ENCODE measurements around the genes WNK2 and PHF2.

DNA sequence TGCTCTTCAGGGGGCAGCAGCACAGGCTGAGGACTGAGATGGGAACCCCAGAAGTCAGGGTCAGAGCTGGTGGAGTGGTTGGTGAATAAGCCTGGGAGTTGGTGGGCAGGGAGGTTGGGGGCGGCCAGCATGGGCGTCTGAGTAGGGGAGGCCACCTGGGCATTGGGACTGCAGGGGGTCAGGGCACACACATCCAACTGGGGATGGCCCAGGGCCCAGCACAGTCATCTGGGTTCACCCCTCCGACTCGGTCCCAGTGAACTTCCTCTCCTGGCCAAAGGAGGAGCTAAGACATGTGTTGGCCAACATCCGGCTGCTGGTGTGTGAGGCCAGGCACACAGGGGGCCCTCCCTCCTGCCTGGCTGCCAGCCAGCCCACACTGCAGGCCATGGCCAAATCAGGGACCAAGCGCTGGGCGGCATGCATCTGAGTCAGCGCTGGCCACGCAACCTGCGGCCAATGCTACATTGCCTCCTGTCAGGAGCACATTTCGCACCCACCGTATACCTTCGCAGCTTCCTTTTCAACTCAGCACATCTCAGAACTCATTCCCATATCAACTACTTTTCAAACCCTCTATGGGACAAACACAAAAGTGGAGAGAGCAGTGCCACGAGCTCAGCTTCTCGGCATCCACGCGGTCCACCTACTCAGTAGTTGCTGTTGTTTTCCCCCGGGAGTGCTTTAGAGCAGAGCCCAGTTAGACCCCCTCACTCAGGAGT, 14.1 kb downstream of the NINJ1 start:
- PRO-cap, 3 experiments: no peak in any of the 3 experiments
- RAMPAGE, long total RNA: no peak

DNA sequence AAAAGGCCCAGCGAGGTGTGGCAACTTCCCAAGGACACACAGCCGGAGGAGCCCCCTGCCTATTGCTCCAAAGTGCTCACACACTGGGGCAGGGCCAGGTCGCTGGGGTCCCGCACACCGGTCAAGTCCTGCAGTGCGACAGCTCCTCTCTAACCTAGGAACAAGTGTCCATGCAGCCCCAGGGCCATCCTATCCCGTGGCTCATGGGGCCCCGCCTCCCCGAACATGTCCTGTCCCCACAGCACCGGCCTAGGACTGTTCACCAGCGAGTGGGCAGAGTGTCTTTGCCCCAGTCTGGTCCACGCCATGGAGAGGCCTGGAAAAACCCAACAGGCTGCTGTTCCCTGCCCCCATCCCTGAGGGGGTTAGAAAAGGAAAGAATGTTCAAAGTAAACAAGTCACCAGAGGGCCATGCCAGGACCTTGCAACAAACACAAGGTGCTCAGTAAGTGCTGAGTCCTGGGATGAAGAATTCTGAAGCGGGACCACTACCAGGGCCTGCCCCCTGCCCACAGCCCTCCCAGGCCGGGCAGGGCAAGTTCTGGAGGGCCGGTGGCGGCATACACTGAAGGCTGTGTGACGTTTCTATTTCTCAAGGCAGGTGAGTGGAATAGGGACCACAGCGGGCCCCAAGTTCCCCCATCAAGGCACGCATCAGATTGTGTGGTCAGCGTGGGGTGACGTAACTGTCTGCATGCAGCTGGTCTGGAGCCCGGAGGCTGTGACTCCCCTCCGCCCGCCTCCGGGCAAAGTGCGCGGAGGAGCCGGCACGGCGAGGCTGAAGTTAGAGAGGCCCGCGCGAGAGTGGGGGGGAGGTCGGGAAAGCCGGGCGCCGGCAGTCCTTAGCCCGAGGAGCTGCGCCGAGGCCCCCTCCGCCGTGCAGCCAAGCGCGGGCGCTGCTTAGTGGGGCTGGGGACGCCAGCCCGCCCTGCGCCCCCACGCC, 787 bp downstream of the NINJ1 start:
- PRO-cap, 3 experiments: peak in 3 of 3 experiments; most common plus-strand start position 749 of the sequence (in 3); most common minus-strand start position 661 of the sequence (in 1)
- RAMPAGE, long total RNA: no peak

DNA sequence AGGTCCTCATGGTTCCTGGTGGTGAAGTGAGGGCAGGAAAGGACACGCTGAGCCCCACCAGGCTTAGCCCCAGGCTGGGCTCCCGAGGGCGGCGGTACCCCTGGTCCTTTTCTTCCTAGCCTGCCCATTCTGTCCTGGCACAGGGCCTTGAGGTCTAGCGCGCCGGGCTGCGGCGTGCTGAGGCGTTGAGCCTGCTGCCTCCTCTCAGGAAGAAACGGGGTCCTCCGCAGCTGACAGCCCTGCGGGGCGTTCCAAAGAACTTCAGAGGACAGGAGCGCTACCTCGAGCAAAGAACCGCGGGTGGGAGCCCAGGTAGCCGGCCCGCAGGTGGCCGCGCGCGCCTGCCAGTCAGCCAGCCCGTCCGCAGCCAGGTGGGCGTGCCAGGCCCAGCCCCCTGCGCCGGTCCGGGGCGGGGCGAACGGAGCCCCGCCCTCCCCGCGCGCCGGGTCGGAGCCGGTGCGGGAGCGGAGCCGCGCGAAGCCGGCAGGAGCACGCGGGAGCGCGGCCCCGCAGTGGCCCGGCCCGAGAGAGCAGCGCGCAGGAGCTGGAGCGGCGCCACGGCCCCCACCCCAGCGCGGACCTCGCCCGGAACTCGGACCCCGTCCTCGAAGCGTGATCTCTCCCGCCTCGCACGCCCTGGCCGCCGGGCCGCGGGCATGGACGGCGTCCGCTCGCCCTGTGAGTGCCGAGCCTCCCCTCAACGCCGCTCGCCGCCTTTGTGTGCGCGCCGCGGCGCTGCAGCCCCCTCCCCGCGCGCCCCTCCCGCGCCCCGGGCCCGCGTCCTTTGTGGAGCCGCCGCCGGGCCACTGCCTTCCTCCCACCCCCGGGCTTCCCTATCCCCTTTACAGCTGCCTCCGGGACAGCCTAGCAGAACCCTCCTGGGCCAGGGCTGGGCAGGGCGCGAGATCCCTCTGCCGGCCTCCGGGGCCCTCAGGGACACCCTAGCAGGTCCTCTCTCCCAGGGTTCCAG, at the start of gene WNK2:
Gene WNK2 (plus strand): TSS at position 432 of the 970 bp plus-strand sequence.
- PRO-cap, 3 experiments: peak in 3 of 3 experiments; most common plus-strand start position 475 of the sequence (in 2); most common minus-strand start position 342 of the sequence (in 1)
- RAMPAGE, long total RNA: no peak

DNA sequence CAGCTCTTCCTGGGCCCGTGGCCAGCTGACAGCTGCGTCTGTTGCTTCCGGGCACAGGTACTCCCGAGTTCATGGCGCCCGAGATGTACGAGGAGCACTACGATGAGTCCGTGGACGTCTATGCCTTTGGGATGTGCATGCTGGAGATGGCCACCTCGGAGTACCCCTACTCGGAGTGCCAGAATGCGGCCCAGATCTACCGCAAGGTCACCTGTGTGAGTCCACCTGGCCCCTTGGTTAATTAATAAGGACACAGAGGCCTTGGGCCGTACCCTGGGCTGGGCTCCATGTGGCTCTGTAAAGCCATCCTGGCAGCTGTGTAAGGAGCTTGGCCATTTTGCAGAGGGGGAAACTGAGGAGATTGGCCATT, 50.8 kb downstream of the WNK2 start:
- PRO-cap, 3 experiments: no peak in any of the 3 experiments
- RAMPAGE, long total RNA: no peak

DNA sequence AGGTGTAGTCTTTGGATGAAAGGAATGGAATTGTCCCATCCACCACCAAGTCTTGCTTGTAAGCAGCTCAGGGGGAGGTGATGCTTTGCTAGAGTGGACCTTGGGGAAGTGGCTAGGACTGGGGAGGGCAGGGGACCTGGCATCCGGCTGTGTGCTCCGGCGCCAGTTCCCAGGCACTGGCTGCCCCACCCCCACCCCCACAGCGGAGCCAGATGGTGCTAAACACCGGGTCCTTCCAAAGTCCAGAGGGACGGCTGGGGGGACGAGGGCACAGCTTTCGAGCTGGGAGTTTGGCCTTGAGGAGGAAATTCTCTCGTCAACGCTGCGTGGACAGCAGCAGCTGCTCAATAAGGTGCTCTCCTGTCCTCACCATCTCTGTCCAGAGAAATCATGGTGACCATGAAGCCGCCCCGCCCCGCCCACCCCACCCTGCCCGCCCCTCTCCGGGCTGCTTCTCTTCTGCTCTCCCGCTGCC, 115.5 kb downstream of the WNK2 start:
- PRO-cap, 3 experiments: no peak in any of the 3 experiments
- RAMPAGE, long total RNA: no peak

GRCh38 chr9:93454203-93454715, 878 bp upstream of the FAM120AOS start:
- PRO-cap, 3 experiments: no peak in any of the 3 experiments
- RAMPAGE, long total RNA: no peak

DNA sequence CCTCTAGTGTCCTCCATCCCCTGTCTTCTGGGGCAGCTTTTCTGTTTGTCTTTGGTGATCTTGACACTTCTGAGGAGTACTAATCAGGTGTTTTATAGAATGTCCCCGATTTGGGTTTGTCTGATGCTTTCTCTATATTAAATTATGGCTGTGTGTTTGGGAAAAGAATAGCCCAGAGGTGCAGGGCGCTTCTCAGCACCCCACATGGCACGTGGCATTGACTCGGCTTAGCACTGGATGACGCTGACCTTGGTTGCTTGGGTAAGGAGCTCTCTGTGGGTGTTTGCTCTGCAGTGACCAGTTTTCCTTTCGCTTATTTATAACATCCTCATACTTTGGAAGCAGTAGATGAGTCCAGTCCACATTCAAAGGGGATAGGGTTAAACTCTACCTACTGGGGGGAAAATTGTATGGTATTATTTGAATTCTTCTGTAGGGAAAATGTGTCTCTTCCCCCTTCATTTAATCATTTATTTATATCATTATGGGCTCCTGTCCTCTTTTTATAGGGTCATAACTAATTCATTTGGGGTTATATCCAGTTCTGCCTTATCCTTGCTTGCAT, 12.5 kb upstream of the FAM120AOS start:
- PRO-cap, 3 experiments: no peak in any of the 3 experiments
- RAMPAGE, long total RNA: no peak

- PRO-cap, 3 experiments: peak in 3 of 3 experiments; most common plus-strand start chr9:93566750 (in 1); most common minus-strand start chr9:93566637 (in 1)
- RAMPAGE, long total RNA: no peak
These were observed 10.0 kb upstream of the PHF2 start for GRCh38 chr9:93566283-93566904.

- PRO-cap, 3 experiments: peak in 3 of 3 experiments; most common plus-strand start chr9:93576584 (in 3); most common minus-strand start chr9:93576517 (in 2)
- RAMPAGE, long total RNA: no peak
These were observed at the start of gene PHF2 for GRCh38 chr9:93576231-93576909. PHF2 (plus strand) TSS chr9:93576584.

- PRO-cap, 3 experiments: no peak in any of the 3 experiments
- RAMPAGE, long total RNA: no peak
These were observed 85.0 kb downstream of the PHF2 start for GRCh38 chr9:93661158-93662045.

GRCh38 chr9:93949791-93950510, 5.2 kb downstream of the BARX1 start:
- PRO-cap, 3 experiments: no peak in any of the 3 experiments
- RAMPAGE, long total RNA: no peak

DNA sequence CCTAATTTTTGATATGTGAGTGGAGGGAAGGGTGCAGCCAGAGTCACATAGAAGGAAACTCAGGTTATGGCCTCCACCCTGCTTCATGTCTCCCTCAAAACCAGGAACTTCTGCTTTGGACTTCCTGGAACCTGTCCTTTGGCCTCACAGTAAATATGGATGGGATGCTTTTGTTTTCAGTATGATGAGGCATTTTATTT, 19.0 kb downstream of the ZNF169 start:
- PRO-cap, 3 experiments: no peak in any of the 3 experiments
- RAMPAGE, long total RNA: no peak

DNA sequence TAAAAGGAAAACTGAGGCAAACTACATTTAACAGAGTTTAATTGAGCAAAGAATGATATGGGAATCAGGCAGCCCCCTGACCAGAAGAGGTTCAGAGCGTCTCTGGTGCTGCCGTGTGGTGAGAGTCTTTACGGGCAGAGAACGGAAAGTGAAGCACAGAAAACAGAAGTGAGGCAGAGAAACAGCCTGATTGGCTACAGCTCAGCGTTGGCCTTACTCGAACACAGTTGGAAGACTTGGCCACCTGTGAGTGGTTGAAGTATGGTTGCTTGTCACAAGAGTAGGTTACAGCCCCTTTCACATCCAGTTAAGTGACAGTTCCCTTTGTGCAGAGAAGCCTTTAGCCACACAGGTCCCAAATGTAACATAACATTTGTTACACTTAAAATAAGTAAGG, 16.9 kb upstream of the FBP1 start:
- PRO-cap, 3 experiments: no peak in any of the 3 experiments
- RAMPAGE, long total RNA: no peak

- PRO-cap, 3 experiments: no peak in any of the 3 experiments
- RAMPAGE, long total RNA: no peak
These were observed 35.1 kb downstream of the AOPEP start for GRCh38 chr9:94761611-94761941.

GRCh38 chr9:94846435-94847111, 120.1 kb downstream of the AOPEP start:
- PRO-cap, 3 experiments: no peak in any of the 3 experiments
- RAMPAGE, long total RNA: no peak

DNA sequence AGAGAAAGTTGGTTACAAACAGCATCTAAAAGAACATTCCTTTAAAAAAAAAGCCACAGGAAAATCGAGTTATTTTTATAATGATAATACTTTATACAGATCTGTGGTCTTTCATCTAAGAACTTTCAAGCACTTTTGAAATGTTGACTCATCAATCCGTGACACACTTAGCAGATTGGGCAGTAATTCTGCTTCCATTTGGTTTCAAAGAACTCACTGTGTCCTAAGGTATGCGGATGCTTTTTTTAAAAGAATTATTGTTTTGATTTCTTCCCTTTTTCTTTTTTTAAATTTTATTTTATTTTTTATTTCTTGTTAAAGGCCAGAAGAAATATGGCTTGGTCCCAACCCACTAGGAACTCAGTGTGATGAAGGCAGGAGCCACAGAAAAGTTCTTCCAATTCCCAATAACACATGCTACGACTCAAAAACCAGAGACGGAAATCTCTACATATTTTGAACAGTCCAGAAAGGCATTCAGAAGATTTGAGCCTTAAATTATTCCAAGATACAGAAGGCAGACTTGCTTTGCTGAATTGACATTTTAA, 147.9 kb downstream of the AOPEP start:
- PRO-cap, 3 experiments: no peak in any of the 3 experiments
- RAMPAGE, long total RNA: no peak

GRCh38 chr9:94919188-94919851, 192.8 kb downstream of the AOPEP start:
- PRO-cap, 3 experiments: no peak in any of the 3 experiments
- RAMPAGE, long total RNA: no peak

DNA sequence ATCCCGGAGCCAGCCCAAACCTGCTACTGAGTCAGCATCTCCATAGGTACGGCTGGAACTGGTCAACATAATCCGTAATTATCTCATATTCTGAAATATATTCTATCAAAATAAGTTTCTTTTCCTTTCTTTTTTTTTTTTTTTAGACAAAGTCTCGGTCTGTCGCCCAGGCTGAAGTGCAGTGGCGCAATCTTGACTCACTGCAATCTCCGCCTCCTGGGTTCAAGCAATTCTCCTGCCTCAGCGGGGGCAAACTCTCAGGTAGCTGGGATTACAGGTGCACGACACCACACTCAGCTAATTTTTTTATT, 262.2 kb downstream of the AOPEP start:
- PRO-cap, 3 experiments: no peak in any of the 3 experiments
- RAMPAGE, long total RNA: no peak

GRCh38 chr9:95021189-95021579, 294.7 kb downstream of the AOPEP start:
- PRO-cap, 3 experiments: no peak in any of the 3 experiments
- RAMPAGE, long total RNA: no peak

- PRO-cap, 3 experiments: no peak in any of the 3 experiments
- RAMPAGE, long total RNA: no peak
These were observed 291.7 kb downstream of the FANCC start for GRCh38 chr9:95025556-95026400.